Peyer's patch (tissue), 4 donors: ENCODE measurements around a stretch of chr6.

- PRO-cap: bidirectional peak, plus-strand start at chr6:157768746, minus-strand start at chr6:157768507
- RAMPAGE, long total RNA, 4 experiments: no peak in any of the 4 experiments
Observed at GRCh38 chr6:157768115-157768987, 54.7 kb upstream of the SNX9 start.

DNA sequence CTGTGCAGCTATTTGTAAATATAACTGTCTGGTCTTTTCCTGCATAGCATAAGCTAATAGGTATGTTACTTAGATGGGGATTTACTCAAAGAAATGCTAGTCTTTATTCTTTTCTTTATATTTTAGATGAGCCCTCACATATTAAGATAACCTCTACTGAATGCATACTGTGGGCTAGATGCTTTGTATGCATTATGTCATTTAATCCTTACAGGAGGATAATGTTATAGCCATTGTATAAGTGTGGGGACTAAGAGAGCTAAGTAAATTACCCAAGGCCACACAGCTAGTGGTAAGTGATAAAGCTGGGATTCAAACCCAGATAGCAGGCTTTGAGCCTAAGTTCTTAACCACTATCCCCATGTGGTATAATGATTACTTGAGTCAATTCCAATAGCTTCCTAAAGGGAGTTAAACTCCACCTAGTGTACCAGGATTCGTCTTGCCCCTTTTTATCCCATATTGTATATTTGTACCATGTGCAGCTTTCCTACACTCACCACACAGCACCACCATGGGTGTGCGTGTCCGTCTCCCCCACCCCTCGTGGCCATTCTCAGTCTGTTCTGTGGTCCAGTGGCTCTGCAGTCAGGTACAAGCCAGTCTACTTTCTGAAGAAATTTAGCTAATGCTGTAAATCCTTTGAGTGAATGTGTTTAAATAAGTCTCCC is 66.8 kb downstream of the SNX9 start:
- PRO-cap: no peak
- RAMPAGE, long total RNA, 4 experiments: no peak in any of the 4 experiments

DNA sequence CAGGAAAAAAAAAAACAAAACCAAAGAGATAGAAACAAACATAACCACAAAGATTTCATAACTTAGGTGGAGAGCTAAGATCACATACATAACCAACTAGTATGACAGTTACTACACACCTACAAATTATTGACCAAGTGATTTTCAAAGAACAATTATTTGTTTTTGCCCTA is 69.3 kb downstream of the SNX9 start:
- PRO-cap: no peak
- RAMPAGE, long total RNA, 4 experiments: no peak in any of the 4 experiments

GRCh38 chr6:157904858-157905543 is 76.7 kb upstream of the SYNJ2 start:
- PRO-cap: no peak
- RAMPAGE, long total RNA, 4 experiments: no peak in any of the 4 experiments

- PRO-cap: no peak
- RAMPAGE, long total RNA, 4 experiments: no peak in any of the 4 experiments
Observed at GRCh38 chr6:157990330-157991011, 8.8 kb downstream of the SYNJ2 start.

- PRO-cap: no peak
- RAMPAGE, long total RNA, 4 experiments: no peak in any of the 4 experiments
Observed at GRCh38 chr6:158042060-158043515, 60.9 kb downstream of the SYNJ2 start.

DNA sequence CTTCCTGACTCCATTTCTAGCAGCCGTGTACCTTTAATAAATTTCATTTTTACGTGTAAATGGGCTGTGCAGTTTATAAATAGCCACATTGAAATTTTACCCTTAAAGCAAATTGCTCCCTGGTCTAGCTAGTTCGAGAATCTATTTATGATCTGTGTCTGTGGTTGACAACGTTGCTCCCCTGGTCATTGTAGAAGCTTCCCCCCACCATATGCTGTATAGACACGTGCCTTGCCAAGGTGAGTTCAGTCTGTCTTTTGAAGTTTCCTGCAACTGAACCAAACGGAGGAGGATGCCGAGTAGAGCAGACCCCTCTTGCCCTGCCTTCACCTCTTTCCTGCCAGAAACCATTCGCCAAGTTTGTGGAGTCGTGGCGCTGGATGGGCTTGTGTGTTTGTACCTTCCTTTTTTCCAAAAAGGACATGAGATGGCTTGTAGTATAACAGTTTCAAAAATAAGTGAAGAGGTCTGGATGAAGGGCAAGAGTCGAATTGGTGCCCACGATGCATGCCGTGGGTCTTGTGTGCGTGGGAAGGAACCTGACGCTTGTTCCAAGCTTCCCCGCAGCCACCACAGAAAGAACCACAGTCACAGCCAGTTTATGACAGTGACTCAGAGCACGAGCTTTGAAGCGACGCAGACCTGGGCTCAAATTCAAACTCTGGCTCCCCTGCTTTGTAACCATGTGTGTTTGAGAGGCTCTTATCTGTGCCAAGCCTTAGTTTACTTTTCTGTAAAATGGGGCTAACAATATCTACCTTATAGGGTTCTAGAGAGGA is 65.2 kb downstream of the SYNJ2 start:
- PRO-cap: no peak
- RAMPAGE, long total RNA, 4 experiments: no peak in any of the 4 experiments

DNA sequence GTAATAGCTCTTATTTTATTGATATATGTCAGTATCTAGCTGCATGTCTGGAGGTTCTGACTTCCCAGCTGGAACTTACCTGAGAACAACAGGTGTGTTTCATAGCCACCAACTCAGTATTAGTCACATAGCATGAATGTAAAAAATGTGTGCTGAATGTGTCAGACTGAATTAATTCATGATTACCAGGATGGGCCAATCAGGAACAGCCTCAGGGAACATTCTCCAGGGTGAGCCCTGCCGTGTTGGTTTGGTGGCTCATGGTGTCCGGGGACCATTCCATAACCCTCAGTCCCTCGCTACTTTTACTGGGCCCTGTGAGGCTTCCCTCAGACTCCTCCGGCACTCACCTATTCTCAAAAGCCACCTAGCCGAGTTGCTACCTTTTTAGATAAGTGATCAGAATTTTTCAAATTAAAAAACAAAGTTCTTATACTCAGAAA is 99.8 kb downstream of the TULP4 start:
- PRO-cap: bidirectional peak, plus-strand start at position 252 of the sequence, minus-strand start at position 77 of the sequence
- RAMPAGE, long total RNA, 4 experiments: no peak in any of the 4 experiments

DNA sequence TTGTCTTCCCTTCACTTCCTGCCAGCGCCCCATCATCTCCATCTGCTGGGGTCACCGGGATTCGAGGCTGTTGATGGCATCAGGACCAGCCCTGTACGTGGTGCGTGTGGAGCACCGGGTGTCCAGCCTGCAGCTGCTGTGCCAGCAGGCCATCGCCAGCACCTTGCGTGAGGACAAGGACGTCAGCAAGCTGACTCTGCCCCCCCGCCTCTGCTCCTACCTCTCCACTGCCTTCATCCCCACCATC is 80.2 kb upstream of the TMEM181 start:
- PRO-cap: no peak
- RAMPAGE, long total RNA, 4 experiments: no peak in any of the 4 experiments

- PRO-cap: bidirectional peak, plus-strand start at chr6:158560707, minus-strand start at chr6:158560623
- RAMPAGE, long total RNA, 4 experiments: no peak in any of the 4 experiments
Observed at GRCh38 chr6:158560248-158561323, 695 bp downstream of the TMEM181 start.

DNA sequence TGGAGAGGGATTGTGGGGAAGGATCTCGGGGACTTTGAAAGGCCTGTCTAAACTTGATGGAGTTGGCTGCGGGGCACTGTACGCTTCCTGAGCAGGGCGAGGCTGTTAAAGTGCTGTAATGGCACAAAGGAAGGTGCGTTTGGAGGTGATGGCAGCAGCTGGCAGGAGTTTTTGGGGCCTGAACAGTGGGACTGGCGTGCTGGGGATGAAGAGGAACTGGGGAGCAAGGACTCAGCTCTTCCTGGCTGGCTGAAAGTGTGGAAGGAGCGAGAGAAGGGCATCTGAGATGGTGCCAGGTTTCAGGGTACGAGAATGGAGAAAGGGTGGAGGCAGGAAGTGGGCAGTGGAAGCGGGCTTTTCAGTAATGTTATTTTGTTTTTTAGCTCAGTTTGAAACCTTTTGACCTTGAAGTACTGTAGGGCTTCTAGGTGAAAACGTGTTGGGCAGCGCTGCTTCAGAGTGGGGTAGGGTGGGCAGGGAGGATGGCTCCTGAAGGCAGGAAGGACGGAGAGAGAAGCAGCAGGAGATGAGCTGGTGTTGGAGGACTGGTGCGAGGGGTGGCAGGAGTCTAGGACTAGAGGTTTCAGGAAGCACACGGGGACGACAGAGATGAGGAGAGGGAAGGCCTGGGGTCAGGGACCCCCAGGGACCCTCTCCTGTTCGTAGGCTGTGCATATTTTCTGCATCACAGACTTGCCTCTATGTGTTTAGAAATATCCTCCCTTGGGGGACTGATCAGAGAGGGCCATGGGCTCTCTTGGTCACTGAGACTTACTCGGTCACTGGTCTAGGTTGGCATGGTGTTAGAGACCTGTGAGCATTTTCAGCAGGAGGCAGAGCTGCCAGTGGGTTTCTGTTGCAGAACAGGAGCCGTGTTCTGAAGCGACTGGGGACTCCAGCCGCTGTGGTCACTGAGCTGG is 8.2 kb downstream of the TMEM181 start:
- PRO-cap: no peak
- RAMPAGE, long total RNA, 4 experiments: no peak in any of the 4 experiments

GRCh38 chr6:158648646-158649163 is 1.1 kb upstream of the SYTL3 start:
- PRO-cap: unidirectional peak, plus-strand start at chr6:158648766
- RAMPAGE, long total RNA, 4 experiments: no peak in any of the 4 experiments

GRCh38 chr6:158720273-158721157 is 70.7 kb downstream of the SYTL3 start:
- PRO-cap: bidirectional peak, plus-strand start at chr6:158720679, minus-strand start at chr6:158720515
- RAMPAGE, long total RNA, 4 experiments: no peak in any of the 4 experiments

- PRO-cap: bidirectional peak, plus-strand start at chr6:158763252, minus-strand start at chr6:158763177; bidirectional peak, plus-strand start at chr6:158763319, minus-strand start at chr6:158763312
- RAMPAGE, long total RNA, 4 experiments: no peak in any of the 4 experiments
Observed at GRCh38 chr6:158762763-158763869, 56.1 kb downstream of the EZR start.

DNA sequence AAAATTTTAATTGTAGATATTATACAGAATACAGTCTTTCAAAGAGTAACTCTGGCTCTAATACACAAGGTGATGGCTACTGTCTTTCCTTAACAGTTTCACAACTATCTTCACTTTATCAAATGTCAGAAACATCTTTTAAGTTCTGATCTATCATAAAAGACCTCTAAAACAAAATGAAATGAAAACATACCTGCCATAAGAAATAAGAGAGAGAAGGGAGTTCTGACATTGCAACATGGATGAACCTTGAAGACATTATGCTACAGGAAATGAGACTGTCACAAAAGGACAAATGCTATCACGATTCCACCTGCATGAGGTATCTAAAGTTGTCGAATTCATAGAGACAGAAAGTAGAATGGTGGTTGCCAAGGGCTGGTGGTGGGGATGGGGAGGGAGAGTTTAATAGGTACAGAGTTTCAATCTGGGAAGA is 3.4 kb downstream of the EZR start:
- PRO-cap: no peak
- RAMPAGE, long total RNA, 4 experiments: no peak in any of the 4 experiments

DNA sequence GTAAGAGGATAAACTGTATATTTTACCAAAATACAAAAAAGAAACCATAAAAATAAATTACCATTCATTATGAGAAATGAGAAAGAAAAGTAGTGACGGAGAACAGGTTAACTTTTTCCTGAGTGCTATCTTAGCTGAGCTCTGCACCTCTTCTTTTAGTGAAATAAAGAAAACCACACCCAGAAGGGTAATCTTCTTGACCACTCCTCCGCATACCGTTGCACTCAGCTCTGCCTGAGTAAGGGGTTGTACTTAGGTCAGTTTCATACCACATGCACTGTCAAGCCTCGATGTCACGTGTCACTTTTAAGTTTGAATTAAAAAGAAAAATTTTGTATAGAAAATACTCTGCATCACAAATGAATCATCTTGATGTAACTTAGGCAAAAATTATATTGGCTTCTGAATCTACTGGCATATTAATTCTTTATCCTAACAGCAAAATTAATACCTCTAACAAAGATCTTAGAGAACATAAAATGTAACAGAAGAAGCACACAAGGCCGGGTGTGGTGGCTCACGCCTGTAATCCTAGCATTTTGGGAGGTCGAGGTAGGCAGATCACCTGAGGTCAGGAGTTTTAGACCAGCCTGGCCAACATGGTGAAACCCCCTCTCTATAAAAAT is 2.8 kb downstream of the EZR start:
- PRO-cap: bidirectional peak, plus-strand start at position 249 of the sequence, minus-strand start at position 157 of the sequence
- RAMPAGE, long total RNA, 4 experiments: no peak in any of the 4 experiments

- PRO-cap: bidirectional peak, plus-strand start at chr6:158818373, minus-strand start at chr6:158818235
- RAMPAGE, long total RNA, 4 experiments: start-site peak on the minus strand in 3 of 4 experiments, at chr6:158818104-158818266 at its widest, 68 to 911 reads per replicate
Observed at GRCh38 chr6:158817890-158818472, 1.2 kb downstream of the EZR start.

DNA sequence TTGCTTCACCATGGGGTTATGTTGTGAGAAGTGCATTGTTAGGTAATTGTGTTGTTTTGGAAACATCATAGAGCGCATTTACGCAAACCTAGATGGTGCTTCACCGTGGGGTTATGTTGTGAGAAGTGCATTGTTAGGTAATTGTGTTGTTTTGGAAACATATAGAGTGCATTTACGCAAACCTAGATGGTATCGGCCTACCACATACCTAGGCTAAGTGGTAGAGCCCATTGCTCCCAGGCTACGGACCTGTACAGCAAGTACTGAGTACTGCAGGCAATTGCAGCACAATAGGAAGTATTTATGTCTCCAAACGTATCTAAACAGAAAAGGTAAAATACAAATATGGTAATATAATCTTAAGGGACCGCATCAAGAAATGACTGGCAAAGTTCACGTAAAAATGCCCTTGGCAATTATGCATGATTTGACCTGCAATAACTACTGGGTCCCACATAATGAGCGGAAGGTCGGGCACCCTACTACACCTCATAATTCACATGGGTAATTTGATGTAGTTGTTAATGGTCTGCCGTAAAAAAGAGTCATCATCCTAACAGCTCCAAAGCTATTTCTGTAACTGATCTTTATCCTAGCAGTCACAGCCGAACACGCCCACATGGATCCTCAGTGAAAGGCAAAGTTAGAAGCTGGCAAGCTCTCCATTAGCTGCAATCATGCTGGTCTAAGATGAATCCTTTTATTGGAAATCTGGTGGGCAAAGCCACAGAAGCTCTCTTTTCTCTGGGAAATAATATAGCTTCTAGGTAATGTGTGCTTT is 76.0 kb downstream of the RSPH3 start:
- PRO-cap: bidirectional peak, plus-strand start at position 630 of the sequence, minus-strand start at position 457 of the sequence
- RAMPAGE, long total RNA, 4 experiments: no peak in any of the 4 experiments

DNA sequence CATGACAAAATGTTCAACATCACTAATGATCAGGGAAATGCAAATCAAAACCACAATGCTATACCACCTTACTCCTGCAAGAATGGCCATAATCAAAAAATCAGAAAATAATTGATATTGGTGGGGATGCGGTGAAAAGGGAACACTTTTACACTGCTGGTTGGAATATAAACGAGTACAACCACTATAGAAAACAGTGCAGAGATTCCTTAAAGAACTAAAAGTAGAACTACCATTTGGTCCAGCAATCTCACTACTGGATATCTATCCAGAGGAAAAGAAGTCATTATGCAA is 37.5 kb upstream of the TAGAP start:
- PRO-cap: no peak
- RAMPAGE, long total RNA, 4 experiments: no peak in any of the 4 experiments

DNA sequence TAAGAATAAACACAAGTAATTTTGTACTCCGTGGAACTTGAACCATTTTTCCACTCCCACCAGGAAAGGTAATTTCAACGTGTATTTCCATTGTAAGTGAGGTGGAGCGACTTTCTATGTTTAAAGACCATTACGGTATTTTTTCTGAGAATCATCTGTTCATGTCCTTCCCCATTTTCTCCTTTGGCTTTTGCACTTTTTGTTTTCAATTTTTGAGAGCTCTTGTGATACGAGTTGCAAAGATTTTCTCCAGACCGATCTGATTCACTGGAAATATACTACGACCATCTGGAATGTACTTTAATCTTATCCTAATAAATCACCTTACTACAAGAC is 1.2 kb upstream of the WTAP start:
- PRO-cap: no peak
- RAMPAGE, long total RNA, 4 experiments: no peak in any of the 4 experiments